ENCODE data around the genes KCNK18 and PRLHR.

- PRO-cap, 3 experiments: no peak in any of the 3 experiments
- RAMPAGE, long total RNA: no peak
These were observed 45.6 kb upstream of the HSPA12A start for GRCh38 chr10:116787836-116788441.

DNA sequence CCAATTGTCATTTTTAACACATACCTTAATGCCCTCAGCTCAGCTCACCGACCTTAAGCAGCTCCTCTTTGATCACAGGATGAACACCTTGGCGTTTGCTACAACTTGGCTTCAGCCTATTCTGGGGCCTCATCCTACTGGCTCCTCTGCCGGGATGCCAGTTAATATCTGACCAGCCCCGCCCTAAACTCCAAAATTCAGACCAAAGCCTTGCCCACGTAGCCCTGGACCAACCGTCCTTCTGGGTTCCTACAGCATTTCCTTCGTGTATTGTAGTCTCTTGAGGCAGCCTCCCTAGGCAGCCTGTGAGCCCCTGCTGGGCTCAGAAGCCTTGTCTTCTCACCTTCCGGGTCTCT lies 746 bp downstream of the ENO4 start:
- PRO-cap, 3 experiments: no peak in any of the 3 experiments
- RAMPAGE, long total RNA: no peak

DNA sequence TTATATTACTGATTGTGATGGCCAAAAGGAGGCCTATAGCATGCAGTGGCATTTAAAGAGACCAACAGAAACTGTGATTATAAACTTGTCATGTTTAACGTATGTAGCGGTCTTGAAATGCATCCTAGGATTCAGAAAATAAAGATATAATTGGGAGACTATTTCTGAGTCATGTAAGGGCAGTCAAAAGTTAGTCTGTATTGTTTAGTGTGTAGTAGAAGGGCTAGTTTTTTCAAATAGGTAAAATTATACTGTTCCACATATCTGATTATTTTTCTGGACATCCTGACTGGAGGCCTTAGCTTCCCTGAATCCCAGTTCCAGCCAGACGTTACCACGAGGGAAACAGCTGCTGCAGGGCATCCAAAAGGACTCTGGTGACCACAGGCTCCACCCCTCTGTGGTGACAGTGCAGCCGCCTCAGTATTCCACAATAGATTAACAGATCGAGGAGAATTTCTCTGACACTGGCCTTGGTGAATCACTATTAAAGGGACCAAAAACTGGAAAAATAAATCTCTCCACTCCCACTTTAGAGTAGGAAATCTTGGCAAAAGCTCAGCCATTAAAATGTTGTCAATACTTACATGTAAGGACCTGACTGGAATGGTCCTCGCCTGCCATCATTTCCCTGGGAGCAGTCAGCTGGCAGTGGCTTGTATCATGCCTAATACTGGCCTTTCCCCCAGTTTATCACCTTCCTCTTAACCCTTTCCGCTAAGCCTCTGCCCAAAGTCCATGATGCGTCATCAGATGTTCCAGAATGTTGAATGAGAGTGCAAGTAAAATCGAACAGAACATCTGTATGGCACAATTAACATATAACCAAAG lies 31.4 kb downstream of the ENO4 start:
- PRO-cap, 3 experiments: no peak in any of the 3 experiments
- RAMPAGE, long total RNA: no peak

GRCh38 chr10:116937273-116937596 lies 67.8 kb downstream of the SHTN1 start:
- PRO-cap, 3 experiments: no peak in any of the 3 experiments
- RAMPAGE, long total RNA: no peak

- PRO-cap, 3 experiments: no peak in any of the 3 experiments
- RAMPAGE, long total RNA: no peak
These were observed 1.7 kb downstream of the SHTN1 start for GRCh38 chr10:117003159-117003825.

- PRO-cap, 3 experiments: no peak in any of the 3 experiments
- RAMPAGE, long total RNA: no peak
These were observed at the start of gene KCNK18 for GRCh38 chr10:117197290-117197739. Gene KCNK18, plus strand, starts transcription at chr10:117197489.

DNA sequence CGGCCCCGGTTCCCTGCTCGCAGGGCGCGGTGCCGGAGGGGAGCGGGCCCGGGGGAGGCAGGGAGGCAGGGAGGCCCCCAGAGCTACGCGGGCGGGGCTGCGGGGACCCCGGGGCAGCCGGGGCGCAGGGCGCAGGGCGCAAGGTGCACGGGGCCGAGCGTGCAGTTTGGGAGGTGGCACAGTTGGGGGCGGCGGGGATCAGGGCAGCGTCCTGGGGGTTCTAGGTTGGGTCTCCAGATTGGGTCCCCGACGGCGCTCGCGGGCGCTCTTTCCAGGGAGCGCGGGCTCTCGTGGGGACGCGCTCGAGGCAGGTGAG lies 271 bp downstream of the SLC18A2 start:
- PRO-cap, 3 experiments: no peak in any of the 3 experiments
- RAMPAGE, long total RNA: no peak

DNA sequence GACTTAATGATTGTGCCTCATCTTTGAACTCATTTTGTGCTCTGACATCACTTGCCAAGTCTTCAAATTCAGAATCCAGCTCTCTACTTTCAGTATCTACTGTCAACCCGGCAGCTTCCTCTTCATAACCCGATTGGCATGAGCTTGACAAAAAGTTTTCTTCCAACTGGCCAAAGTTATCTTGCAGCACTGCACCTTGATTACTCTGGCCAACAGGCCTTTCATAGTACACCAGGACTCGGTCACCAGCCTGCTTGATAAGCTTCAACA lies 44.2 kb downstream of the SLC18A2 start:
- PRO-cap, 3 experiments: no peak in any of the 3 experiments
- RAMPAGE, long total RNA: no peak

- PRO-cap, 3 experiments: no peak in any of the 3 experiments
- RAMPAGE, long total RNA: no peak
These were observed 65.8 kb downstream of the PDZD8 start for GRCh38 chr10:117309317-117309909.

DNA sequence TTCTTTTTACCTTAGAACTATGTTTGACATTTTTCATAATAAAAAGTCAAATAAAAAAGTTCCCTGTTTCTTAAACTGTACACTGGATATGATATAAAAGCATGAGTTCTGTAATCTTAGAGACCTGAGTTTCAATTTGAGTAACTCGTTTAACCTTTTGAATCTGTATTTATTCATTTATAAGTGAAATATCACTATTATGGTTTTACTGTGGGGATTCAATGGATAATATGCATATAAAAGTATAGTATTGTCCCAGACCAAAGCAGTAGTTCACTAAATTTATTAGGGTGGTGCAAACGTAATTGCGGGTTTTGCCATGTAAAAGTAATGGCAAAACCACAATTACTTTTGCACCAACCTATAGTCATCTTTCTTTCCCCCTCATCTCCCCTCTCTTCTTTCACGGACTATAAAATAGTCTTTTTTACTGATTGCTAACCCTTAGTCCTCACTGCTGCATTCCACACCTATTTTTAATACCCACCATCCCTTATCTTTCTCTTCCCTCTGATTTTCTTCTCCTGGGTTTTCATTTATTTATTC lies 17.1 kb downstream of the PDZD8 start:
- PRO-cap, 3 experiments: no peak in any of the 3 experiments
- RAMPAGE, long total RNA: no peak

DNA sequence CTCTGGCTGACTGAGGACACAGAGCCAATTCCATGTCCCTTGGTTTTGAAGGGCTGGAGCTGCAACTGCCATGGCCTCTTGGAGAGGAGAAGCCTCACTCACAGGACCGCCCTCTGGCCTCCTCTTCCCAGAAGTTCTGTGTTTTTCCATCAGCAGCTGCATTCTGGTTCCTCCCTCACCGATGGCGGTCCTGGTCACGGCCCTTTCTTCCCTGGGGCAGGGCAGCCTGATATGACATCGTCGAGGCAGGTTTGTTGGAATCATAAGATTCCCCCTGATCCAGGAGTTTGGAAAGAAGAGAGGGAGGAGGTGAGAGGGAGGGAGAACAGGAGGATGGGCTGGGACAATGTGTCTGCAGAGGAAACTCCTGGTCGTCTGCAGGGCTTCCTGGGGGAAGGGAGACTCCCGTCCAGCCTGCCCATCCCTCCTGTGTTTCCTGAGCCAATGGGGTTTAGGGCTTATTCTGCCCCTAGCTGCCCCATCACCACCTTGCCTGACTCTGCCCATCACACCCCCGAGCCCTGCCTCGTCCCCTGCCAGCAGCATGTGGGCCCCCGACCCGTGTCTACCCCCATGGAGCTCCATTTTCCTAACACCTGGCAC lies 82.8 kb upstream of the PDZD8 start:
- PRO-cap, 3 experiments: no peak in any of the 3 experiments
- RAMPAGE, long total RNA: no peak

GRCh38 chr10:117546601-117547330 lies 4.2 kb downstream of the EMX2 start:
- PRO-cap, 3 experiments: no peak in any of the 3 experiments
- RAMPAGE, long total RNA: no peak

GRCh38 chr10:117547734-117548775 lies 5.5 kb downstream of the EMX2 start:
- PRO-cap, 3 experiments: no peak in any of the 3 experiments
- RAMPAGE, long total RNA: no peak

GRCh38 chr10:117554200-117554710 lies 11.7 kb downstream of the EMX2 start:
- PRO-cap, 3 experiments: no peak in any of the 3 experiments
- RAMPAGE, long total RNA: no peak

DNA sequence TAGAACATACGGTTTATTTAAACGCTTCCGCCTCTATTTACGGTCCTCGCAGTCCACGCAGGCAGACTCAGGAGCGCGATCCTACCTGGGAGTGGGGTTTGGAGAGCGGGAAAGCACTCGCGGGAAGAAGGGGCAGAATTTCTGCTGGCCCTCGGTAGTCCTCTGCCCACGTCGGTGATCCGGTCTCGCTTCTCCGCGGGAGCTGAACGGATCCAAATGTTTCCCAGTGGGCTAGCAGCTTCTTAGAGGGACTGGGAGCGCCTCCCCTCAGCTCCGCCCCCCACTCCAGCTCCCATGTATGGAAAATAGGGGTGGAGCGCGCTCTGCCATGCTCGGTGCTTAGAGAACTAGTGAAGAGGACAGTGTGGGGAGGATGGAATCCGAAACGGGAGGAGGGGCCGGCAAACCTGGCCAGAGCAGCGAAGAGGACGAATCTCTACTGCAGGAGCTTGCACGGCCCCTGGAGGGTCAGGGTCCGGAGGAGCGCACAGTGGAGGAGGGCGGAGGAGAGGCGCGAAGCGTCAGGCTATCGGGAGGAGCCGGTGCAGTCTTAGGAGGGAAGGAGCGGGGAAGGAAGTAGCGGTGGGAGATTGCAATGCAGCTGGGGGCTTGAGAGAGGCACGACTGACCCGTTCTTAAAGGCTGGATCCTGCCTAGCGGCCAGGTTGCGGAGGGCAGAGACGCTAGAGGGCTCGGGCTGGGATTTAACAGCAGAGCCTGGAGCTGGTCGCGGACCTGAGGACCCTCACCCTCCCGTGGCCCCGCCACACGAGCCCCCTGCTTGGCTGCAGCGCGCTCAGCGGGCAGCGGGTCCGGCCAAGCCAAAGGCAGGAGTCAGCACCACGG lies at the start of gene PRLHR:
PRLHR (minus strand) TSS at position 218 of the 846 bp plus-strand sequence.
- PRO-cap, 3 experiments: no peak in any of the 3 experiments
- RAMPAGE, long total RNA: no peak

DNA sequence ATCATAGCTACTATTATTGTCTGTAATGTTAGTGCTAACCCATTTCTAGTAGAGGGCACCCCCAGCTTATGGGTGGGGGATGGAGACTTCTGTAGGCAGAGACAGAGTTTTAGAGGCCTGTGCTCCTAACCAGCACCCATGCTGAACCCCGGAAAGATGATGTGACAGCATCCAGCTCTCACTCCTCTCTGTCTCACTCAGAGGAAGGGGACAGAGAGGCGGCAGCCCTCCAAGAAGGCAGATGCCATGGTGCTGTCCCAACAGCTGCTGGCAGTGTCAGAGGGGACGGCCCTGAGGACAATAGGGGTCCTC lies 74.4 kb upstream of the PRLHR start:
- PRO-cap, 3 experiments: no peak in any of the 3 experiments
- RAMPAGE, long total RNA: no peak

DNA sequence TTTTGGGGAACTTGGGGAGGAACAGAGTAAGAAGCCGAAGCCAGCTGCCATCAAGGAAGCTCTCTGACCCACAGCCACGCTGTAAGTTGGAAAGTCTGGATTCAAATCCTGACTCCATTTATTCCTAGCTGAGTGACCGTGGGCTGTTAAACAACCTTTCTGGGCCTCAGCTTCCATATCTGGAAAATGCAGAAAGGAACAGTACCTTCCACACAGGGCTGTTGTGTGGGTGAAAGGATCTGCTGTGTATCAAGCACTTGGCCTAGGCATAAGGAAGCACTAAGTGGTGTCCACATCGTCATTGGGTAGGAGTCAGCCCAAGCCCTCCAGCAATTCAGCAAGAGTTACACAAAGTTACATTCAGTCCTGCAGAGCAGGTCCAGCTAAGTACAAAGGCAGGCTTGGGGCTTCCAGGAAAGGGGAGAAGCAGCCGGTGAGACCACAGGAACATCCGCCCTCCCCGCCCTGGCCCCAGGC lies 69.5 kb upstream of the NANOS1 start:
- PRO-cap, 3 experiments: no peak in any of the 3 experiments
- RAMPAGE, long total RNA: no peak

DNA sequence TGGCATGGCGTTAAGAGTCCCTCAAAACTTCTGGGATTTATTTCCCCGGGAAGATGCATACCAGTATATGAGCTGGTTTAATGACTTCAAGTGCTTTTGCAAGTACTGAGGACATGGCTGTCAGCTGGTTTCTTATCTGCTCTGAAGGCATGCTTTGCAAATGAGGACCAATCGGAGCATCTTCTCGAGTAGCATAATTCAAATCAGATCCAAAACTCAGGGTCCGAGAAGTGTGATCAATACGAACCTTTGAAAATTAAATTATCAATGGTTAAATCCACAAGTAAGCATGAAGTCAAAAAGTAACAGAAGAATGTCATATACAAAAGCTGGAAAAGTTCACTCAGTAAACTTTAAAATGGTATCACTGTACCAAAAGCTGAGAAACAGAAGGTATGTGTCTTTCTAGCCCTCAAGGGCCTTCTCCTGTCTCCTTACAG lies 21.4 kb downstream of the EIF3A start:
- PRO-cap, 3 experiments: no peak in any of the 3 experiments
- RAMPAGE, long total RNA: no peak

DNA sequence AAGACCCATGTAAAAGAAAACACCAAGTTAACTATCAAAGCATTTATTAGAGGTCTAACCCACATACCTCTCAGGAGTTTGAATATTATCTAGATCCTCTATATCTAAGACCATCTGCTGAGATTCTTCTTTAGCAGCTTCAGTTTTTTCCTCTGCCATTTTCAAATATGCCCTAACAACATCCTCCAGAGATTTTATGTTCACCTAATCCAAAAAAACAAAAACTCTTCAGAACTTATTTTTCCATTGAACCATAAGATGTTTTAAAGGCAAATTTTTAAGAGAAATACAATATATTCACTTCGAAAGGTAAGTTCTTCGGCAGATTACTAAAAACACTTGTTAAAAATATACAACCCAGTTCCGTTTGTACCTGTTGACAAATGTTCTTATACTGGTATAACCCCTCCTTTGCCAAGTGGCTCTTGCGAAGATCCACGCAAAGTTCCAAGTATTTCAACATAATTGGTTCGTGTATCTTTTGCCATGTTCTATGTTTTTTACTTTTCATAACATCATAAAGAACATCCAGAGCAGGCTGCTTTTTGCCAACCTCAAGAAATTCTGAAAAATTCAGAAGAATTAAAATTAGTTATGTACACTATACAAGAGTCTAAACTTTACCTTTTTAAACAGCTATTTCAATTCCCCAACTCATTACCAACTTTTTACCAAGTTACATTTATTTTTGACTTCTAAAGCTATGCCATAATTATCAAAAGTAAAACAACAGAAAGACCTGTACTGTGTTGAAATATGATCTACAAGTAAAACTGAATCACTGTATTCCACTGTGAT lies 7.0 kb downstream of the EIF3A start:
- PRO-cap, 3 experiments: no peak in any of the 3 experiments
- RAMPAGE, long total RNA: no peak

- PRO-cap, 3 experiments: no peak in any of the 3 experiments
- RAMPAGE, long total RNA: no peak
These were observed 860 bp downstream of the SFXN4 start for GRCh38 chr10:119164684-119165023.

All from cerebellum (tissue), 5 donors.